Mammary epithelial cell (primary cell): ENCODE results near the gene MKRN2.

DNA sequence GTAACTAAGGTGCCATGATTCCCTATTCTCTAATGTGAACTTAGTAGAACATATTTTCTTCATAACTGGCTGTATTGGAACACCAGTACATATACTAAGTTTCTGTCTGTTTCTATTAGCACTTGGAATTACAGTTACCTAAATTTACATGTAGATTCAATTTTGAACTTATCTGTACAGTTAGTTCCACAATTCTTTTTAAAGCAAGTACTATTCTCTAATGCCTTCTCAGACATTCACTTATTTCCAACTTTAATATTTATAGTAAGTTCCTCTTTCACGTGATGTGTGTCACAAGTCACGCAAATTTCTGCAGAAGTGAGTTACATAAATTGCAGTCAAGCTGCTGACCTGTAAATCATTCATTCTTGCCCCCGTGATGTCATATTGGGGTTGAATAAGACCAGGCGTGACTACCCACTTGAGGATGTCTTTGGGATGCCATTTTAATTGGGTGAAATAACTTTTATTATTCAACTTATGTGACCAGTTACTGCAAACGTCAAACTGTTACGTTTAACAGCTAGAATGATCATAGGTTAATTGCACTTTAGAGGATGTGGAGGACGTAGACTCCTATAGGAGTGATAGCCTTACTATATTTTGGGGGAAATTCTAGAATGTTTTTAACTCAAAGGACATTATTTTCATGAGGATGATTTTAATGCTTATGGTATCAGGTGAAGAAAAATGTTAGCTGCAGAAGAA lies 15.1 kb downstream of the PPARG start:
- CAGE, long polyA plus RNA: no peak
- RRBS: no CpG with 5 or more reads among the region's 7 CpGs

DNA sequence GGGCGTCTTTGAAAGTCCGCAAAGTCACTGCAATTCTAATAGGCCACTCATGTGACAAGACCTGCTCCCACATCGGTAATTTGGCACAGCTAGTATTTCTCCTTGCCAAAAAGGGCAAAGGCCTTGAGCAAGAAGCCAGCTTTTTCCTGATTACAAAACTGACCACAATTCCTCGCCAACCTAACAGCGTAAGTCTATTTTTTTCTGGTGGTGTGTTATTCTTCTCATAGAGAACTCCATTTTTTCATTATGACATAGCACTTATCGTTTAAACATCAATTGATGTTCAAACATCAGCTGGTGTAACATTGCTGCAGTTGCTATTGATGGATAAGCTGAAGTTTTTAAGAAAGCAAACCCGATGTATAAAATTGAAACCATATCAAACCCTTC lies 61.6 kb downstream of the PPARG start:
- CAGE, long polyA plus RNA: no peak
- RRBS: no CpG with 5 or more reads among the region's 7 CpGs

- CAGE, long polyA plus RNA: no peak
- RRBS: no CpG with 5 or more reads among the region's 4 CpGs
Measured at GRCh38 chr3:12430519-12431108, 53.7 kb upstream of the TSEN2 start.

DNA sequence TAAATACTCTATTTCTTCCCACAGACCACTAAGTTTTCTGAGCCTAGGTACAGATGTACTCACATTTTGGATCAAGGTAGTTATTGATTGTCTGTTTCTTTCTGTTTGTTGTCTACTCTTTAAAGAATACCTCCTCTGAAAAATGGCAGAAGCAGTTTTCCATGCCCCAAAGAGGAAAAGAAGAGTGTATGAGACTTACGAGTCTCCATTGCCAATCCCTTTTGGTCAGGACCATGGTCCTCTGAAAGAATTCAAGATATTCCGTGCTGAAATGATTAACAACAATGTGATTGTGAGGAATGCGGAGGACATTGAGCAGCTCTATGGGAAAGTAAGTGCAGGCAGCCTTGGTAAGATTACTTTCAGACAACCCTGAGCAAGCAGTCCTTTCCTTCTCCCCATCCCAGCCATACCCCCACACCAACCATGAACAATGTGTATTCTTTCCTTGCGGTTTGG lies 5.4 kb downstream of the TSEN2 start:
- CAGE, long polyA plus RNA: no peak
- RRBS: no CpG with 5 or more reads among the region's 4 CpGs

DNA sequence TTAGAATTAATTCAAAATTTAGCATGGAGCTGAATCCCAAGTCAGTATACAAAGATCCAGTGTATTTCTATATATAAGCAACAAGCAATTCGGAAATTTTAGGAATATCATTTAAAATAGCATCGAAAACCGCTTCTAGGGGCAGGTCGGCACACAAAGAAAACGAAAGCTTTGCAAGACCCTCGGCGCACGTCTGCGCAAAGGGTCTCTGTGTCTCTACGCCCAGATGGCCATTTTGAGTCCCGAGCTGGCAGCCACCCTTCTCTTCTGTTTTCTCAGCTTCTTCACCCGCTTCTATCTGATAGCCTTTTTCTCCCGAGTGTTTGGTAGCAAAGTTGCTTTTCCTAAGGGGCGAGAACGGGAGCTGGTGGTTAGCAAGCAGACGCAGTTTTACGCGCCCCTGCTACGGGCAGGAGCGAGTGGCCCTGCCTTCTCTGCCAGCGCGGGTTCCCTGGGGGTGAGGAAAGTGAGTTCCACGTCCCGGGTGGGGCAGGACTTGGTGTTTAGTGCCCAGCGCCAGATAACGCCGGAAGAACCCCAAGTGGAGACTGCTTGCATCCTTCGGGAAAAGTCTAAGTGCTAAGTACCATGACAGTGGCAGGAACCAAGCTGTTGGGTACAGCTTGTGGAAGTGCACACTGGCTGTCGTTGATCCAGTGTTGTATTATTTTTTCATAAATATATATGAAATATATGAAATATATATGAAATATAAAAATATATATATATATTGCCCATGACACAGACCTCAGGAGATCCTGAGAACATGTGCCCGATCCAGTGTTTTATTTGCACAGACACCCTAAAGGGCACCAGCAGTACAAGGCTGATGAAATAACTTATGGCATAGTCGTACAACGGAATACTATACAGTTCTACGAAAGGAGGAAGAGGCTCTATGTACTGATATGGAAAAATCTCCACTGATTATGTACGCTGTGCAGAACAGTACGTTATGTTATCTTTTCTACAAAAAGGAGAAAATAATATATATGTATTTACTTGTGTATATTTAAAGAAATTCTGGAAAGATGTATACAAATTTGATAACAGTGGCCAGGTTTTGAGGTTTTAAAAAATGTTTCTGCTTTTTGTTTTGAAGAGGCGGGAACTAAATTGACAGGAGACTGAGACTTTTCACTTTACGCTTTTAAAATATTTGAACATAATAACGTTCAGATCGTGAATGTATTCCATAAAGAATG lies 2.7 kb upstream of the MKRN2 start:
- CAGE, long polyA plus RNA: no peak
- RRBS: 49% methylated on average over 3 of the region's 39 CpGs

DNA sequence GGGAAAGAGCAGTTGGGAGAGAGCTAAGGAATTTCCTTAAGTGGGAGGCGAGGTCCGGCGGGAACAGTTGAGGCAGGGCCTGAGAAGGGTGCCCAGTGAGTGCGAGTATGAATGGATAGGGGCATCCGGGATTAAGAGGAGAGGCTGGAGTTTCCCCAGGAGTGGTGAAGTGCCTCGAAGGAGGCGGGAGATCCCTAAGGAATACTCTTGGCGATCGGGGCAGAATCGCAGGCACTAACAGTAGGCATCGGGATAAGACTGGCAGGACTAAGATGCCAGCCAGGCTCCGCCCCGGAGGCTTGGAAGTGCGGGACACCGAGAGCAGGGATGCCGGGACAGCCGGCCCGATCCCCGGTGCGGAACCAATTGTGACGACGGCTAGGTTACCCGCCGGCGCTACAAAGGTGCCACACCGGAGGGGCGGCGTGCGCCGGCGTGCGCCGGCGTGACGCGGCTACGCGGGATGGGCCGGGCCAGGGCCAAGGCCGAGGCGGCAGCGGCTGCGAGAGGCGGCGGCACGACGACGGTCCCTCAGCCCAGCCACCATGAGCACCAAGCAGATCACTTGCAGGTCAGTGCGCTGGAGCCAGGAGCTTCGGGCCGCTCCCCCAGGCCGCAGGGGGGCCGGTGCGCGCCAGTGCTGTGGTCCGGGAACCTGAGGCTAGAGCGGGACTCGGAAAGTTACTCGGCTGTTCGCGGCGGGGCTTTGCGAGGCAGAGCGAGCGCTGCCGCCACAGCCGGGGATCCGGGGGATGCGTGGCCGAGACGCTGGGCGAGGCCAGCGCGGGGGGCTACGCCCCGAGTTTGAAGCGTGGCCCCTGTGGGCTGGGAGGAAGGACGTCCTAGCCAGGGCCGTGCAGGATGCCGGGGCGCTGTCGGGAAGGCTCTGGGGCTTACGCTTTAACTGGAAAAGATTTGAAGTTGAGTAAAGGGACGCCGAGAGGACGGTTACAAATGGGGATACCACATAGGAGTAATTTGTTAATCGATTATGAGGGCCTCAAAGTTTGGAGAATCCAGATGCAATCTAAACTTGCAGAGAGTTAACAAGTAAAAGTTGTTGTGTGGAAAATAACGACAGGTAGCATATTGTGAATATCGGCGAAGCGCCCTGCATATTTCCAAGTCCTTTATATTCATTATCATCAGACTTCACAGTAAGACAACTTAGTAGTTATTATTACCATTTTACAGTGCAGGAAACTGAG lies at the start of gene MKRN2:
MKRN2 (plus strand) TSS at position 482 of the 1,208 bp plus-strand sequence.
- CAGE, long polyA plus RNA: no peak
- RRBS: under 1% methylated on average over 16 of the region's 91 CpGs

DNA sequence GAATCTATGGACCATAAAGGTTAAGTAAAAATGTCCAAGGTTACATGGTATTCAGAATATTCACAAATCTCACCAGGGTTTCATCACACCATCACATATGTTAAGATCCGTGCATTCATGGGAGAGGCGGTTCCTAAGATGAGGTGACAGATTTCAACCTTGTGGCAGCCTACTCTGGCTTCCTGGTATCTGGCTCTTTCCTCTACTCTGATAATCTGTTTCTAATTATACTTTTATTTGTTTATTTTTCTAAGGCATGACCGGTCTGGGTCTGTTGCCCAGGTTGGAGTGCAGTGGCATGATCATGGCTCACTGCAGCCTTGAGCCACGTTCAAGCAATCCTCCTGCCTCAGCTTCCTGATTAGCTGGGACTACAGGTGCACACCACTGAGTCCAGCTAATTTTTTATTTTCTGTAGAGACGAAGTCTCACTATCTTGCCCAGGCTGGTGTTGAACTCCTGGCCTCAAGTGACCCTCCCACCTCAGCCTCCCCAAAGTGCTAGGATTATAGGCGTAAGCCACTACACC lies 34.3 kb downstream of the RAF1 start:
- CAGE, long polyA plus RNA: no peak
- RRBS: no CpG with 5 or more reads among the region's 6 CpGs

DNA sequence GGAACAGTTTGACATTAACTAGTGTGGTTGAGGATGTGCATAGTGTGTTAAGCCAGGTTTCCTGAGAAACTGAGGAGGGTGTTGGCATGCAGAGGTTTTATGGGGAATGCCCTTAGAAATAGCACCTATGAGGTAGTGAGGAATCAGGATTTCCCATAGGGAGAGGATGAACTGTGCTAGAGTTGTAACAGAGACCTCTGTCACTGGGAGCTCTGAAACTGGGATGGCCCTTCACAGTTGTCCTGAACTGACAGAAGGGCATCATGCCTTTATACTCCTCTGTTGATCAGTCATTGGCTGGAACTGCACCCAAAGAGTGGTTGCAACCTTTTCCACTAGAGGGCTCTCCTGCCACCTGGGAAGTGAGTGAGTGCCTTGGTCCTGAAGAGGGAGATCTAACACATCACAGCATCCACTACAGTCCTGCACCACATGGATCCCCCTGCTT lies 42.4 kb upstream of the RAF1 start:
- CAGE, long polyA plus RNA: no peak

DNA sequence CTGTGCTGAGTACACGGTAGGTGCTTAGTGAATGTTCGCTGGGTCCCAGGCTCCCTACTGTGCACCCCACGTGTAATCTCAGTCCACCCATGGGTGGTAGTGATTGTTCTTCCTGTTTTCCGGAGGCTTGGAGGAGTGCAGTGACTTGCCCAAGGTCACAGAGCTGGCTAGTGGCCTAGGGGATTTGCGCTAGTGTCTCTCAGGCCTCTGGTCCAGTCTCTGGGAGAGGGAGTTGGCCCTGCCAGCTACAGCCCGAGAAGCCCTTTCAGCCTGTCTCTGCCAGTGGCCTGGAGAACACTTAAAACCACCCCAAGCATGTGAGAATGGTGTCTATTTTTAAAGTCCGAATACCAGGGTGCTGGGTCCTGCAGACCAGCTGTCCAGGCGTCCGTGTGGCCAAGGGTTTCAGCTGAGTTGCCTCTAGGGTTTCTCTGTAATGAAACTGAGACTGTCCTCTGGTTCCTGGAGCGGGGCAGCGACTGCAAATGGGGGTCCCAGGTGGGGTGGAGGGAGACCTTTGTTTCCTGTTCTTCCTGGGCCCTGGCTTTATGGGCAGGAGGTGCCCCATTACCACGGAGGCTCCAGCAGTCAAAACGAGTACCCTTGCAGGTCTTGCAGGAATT lies 2.1 kb downstream of the CAND2 start:
- CAGE, long polyA plus RNA: no peak
- RRBS: no CpG with 5 or more reads among the region's 13 CpGs

DNA sequence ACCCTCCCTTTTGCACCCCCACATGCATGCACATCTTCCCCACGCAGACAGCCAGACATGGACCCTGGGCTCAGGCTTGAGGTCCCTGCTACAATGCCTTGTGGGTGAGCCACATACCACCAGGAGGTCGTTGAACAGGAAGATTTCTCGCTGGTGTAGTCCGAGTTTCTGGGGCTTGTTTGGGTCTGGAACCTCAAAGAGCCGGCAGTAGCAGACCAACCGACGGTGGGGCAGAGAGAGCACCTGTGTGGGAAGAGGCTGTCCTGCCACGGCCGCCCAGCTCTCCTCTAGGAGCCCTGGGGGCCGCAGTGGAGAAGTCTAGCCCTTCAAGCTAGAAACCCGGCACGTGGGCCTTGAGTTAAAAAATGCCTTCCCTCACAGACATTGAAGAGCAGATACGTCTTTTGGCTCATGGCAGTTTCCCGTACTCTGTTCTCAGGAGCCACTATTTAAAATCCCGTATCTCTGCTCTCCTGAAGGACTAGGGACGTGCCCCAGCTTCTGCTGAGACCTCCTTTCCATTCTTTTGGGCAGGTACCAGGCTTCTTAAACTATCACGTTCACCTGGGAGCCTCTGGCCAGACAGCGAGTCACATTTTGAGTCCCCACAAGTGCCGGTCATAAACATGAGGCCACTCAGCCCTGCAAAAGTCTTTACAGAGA lies 72.1 kb upstream of the RPL32 start:
- CAGE, long polyA plus RNA: no peak
- RRBS: no CpG with 5 or more reads among the region's 19 CpGs

DNA sequence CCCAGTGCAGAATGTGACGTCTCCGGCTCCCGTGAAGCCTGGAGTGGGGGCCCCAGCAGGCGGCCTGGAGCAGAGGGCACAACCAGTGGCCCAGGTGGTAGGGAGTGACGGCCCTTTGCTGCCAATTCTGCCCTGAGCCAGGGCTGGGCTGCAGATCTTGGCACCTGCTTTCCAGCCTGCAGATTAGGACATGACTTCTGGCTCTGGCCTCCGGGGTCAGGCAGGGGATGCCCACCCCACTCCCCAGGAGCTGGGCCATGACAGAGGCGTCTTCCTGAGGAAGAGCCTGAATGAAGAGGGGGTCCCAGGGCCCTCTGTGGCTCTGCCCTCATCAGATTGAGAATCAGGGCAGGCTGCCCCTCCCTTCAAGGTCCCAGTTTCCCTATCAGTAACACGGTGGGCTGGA lies 102.4 kb upstream of the RPL32 start:
- CAGE, long polyA plus RNA: no peak
- RRBS: no CpG with 5 or more reads among the region's 8 CpGs

DNA sequence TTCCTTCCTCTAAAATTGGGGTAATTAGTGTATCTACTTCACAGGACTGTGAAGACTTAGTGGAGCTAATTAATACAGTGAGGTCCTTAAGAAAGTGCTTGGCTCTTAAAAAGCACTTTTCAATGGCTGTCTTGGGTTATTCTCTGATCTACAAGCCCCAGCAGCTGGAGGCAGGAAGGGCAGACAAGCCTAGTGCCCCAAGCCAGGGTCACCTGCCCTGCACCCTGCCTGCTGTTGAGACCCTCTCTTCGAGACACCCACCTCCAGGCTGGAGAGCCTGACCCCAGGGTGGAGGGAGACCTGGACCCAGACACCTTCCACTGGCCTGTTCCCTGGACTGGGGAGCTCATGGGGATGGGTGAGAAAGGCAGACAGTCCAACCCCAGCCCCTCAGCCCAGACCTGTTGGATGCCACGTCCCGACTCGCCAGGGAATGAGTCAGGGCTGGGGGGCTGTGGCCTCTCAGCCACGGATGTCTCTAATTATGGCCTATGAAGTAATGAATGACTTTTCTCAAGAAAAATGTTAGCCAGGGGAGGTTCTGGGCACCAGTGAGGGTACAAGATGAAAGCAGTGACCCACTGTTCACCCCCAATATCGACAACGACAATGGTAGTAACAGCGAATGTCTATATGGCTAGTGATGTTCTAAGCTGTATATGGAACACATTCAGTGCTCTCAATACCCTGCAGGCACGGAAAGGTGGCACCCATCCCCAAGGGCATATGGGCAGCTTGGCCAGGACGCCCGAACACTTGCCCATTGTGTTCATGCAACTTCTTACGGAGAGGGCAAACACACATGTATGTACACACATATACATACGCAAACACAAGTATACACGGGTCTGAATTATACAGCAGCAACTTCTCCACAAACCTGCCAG lies 107.0 kb upstream of the RPL32 start:
- CAGE, long polyA plus RNA: no peak
- RRBS: no CpG with 5 or more reads among the region's 14 CpGs

GRCh38 chr3:12970385-12971102 lies 102.7 kb downstream of the IQSEC1 start:
- CAGE, long polyA plus RNA: no peak
- RRBS: no CpG with 5 or more reads among the region's 7 CpGs

DNA sequence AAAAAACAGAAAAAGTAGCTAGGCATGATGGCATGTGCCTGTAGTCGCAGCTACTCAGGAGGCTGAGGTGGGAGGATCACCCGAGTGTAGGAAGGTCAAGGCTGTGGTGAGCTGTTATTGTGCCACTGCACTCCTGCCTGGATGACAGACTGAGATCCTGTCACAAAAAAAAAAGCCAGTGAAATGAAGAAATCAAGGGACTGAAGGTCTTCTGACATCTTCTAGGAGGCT lies 101.2 kb downstream of the IQSEC1 start:
- CAGE, long polyA plus RNA: no peak
- RRBS: no CpG with 5 or more reads among the region's 2 CpGs

- CAGE, long polyA plus RNA: no peak
- RRBS: 86% methylated on average over 1 of the region's 8 CpGs
Measured at GRCh38 chr3:12976034-12976421, 97.2 kb downstream of the IQSEC1 start.

DNA sequence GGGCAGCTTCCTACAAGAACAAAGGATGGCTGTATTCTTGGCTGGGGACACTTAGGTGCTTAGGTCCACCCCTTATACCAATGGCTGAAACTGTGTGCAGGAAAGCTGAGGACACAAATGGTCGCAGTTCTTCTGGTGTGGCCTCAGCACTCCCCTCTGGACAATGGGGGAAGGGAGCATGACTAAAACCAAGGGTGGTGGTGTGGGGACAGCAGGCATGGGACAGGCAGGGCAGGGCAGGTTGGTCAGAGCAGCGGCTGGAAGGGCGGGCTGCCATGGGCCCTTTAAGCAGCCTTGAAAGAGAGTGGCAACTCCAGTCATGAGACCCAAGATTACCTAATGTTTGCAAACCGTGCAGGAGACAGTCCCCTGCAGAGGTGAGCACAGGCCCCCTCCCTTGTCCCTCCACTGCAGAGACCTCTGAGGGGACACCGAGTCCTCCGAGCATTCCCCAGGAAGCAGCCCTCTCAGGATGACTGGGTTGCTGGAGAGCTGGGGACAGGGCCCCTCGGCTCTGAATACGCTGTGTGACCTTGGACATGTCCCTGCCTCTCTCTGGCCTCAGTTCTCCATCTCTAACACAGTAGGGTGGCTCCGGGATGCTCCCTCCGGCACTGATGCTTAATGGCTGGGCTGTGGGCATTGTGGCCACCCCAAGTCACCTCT lies 81.4 kb downstream of the IQSEC1 start:
- CAGE, long polyA plus RNA: no peak
- RRBS: no CpG with 5 or more reads among the region's 10 CpGs

- CAGE, long polyA plus RNA: no peak
- RRBS: no CpG with 5 or more reads among the region's 32 CpGs
Measured at GRCh38 chr3:13045585-13046680, 27.3 kb downstream of the IQSEC1 start.

DNA sequence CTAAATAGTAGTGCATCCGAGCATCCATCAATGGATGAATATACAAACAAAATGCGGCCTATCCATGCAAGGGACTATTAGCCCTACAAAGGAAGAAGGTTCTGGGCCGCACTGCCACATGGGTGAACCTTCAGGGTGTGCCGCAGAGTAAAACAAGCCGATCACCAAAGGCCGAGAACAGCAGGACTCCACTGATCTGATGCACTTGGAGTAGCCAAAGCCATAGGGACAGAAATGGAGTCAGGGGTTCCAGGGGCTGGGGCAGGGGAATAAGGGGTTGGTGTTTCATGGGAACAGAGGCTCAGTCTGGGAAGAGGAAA lies 172.8 kb upstream of the IQSEC1 start:
- CAGE, long polyA plus RNA: no peak
- RRBS: no CpG with 5 or more reads among the region's 6 CpGs

- CAGE, long polyA plus RNA: no peak
- RRBS: 12% methylated on average over 18 of the region's 52 CpGs
Measured at GRCh38 chr3:13281121-13282307, 138.6 kb downstream of the NUP210 start.

DNA sequence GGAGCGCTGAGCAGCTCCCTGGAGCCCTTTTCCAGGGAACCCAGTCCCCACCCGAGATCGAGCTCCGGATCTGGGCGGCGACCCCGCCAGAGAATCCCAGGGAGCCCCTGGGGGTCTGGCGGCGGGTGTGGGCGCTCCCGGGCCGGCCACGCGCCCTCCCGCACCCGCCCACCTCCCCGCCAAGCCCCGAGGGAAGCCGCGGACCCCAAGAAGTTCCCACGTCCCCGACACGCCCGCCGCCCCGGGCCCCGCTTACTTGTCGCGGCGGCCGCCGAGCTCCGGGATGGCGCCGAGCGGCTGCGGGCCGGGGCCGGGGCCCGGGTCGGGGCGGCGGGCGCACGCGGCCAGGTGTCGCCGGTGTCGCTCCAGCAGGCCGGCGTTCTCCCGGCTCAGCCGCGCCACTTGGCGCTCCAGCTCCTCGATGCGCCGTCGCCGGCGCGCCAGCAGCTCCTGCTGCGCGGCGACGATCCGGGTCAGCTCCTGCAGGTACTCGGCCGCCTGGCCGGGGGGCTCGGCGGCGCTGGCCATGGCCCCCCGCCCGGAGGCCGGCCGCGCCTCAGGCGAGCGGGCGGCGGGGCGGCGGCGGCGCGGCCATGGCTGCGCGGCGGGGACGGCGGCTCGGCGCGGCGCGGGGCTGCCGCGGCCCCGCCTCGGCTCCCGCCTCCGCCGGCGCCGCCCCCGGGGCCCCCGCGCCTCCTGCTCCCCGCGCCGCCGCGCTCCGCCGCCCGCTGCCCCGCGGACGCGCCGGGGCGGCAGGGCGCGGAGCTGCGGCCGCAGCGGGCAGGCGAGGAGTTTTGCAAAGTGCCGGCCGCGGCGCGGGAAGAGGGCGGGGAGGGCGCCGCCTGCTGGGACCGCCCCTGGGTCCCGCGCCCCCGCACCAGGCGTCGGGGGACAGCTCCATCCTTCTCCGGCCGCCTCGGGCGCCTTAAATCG lies 137.4 kb downstream of the NUP210 start:
- CAGE, long polyA plus RNA: no peak
- RRBS: 2% methylated on average over 77 of the region's 148 CpGs